A172 (cell line): ENCODE measurements around a stretch of chr6.

DNA sequence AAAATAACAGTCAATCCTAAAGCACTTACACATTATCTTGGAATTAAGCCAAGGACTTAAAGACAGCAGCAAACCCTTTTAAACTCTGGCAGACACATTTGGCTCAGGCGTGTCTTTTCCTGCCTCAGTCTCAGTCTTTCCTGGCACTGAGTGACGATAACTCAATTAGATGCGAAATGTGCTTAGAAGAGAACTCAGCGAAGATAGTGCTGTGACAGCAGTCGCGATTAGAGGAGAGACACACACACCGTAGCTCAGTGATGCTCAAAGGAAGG, 103.7 kb upstream of the SNX9 start:
- RAMPAGE, long total RNA, result no peak

- RAMPAGE, long total RNA, result no peak
Observed at GRCh38 chr6:157813141-157813635, 9.9 kb upstream of the SNX9 start.

DNA sequence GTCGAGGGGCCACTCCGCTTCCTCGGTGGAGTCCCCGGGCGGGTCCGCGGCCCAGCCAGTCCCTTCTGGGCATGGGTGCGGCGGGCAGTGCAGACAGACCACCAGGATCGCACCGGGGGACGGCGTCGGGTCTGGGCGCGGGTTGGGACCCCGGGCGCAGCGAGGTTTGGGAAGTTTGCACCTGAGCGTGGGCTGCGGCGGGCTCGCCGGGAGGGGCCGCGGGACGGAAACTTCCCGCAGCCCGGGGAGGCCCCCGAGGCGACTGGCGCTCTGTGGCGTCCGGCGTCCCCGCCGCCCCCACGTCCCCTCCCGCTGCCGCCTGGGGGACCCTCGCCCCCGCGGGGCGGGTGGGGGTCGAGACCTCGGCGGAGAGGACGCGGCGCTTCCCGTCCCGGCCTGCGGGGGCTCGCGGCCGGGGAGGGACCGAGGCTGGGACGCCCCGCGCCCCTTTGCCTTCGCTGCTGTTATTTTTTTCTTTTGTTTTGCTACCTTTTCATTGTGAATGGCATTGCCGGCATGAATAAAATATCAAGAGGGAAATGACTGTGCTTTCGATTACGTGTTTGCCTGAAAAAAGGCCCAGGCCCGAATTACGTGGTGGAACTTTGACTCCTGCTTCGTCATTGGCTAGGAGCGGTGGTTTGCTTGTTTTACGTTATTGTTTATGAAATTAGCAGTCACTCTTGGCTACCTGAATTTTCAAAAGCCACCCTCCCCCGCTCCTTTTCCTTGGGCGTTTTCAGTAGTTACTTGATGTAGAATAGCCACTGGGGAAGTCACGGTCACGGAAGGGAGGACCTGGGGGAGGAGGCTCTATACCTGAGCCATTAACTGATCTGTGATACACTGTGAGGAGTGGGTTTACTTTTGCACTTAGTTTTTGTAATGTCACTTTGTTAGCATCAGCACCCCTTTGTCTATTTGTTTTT, 764 bp downstream of the SNX9 start:
- RAMPAGE, long total RNA, result no peak

DNA sequence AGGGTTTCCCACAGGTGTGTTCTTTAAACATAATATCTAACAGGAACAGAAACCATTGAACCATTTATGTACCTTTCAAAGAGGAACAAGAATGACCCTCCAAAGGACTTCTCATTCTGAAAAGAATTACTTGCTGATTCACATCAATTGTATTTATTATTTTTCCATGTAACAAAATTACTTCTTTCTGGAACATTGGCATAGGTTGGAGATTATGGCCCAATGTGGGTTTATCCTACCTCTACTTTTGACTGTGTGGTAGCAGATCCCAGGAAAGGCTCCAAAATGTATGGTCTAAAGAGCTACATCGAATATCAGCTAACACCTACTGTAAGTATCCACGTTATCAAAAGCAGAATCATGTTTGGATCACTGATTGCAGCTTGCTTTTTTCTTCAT, 72.2 kb upstream of the SYNJ2 start:
- RAMPAGE, long total RNA, result no peak

DNA sequence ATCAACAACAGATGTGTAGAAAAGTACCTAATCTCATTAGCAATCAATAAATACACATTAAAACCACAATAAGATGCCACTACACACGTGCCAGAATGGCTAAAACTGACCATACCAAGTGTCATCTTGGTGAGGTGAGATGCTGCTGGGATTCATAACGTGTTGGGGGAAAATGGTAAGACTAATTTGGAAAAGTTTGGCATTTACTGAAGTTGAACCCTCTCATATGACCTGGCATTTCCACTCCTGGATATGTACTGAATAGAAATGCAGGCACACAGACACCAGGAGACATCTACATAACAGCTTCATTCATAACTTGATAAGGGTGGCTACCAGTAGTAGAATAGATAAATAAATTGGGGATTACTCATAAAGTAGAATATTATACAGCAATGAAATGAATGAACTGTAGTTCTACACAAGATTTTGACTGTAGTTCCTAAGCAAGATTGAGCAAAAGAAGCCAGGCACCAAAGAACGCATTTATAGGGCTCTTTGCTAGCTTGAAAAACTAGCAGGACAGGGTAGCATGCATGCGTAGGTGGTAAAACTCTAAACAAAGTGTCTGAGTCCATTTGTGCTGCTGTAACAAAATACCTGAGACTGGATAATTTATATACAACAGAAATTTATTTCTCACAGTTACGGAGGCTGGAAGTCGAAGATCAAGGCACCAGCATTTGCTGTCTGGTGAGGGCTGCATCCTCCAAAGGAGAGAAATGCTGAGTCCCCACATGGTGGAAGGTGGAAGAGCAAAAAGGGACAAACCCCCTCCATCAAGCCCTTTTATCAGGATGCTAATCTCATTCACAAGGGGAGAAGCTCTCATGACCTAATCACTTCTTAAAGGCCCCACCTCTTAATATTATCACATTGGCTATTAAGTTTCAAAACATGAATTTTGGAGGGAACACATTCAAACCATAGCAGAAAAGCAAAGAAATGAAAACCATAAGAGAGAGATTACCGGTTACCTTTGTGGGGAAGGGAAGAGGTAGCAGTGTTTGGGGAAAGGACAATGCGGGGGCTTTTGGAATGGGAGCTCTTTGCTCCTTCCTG, 56.1 kb upstream of the SYNJ2 start:
- RAMPAGE, long total RNA, result no peak

DNA sequence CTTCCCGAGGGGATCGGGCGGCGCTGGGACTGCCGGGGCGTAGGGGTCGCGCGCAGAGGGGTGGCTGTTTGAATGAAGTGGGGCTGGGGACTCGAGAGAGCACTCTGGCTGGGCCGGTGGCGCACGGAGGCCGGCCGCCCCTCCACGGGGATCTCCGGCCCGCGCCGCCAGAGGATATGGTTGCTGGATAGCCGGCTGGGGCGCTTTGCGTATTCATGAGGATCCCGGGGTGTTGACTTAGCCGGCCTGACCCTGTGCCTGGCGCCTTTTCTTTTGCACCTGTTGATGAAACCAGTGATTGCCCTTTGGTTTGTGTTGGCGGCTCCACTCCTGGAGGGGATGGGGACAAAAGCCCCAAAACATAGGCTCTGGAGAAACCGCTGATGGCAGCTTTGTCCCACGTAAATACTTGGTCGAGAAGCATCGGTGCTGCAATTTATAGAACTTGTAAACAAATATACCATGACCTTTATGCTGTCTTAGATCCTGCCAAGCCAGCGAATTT, 558 bp downstream of the SYNJ2 start:
- RAMPAGE, long total RNA, result no peak

GRCh38 chr6:157982674-157983263, 1.1 kb downstream of the SYNJ2 start:
- RAMPAGE, long total RNA, result no peak

DNA sequence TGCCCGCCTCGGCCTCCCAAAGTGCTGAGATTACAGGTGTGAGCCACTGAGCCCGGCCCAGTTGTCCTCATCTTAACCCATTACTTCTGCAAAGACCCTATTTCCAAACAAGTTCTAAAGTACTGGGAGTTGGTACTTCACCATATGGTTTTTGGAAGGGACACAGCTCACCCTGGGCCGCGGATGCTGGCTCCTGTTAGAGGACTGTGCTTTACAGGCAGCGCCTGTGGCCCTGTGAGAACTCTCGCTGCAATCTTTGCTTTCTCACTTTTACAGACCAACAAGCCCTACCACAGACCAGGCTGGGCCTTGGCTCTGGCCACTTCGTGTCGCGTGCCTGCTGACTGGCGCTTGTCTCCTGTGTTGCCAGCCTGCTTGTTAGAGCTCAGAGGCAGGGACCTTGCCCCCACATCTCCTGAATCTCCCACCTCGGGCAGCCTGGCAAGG, 56.0 kb downstream of the SYNJ2 start:
- RAMPAGE, long total RNA, result no peak

DNA sequence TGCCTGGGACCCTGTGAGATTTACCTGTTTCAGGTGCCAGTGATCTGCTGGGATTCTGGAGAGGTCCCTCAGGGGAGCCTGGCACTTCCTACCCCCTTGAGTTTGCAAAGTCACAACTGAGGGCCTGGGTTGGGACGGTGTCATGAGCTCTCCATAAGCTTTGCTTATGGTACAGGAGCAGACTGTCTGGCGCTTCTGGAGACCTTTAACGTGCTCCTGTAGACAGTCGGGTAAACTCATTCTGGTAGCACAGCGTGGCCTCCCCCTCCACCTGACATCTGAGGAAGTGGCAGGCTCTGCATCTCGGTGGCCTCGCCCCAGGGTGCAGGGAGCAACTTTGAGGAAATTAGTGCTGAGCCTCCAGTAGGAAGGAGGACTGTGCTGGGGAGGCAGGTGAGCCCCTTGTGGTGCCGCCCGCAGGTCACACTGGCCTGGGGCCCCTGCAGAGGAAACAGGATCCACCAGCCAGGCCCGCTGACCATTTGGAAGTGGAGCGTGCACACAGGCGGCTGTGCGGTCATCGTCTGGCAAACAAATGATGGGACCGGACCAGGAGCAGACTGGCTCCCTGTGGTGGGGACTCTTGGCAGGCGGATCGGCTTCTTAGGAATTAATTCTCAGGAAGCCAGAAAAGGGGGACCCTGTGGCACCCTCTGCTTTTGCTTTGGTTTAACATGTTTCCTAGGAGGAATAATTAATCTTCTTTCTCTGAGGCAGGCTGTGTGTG, 57.9 kb downstream of the SYNJ2 start:
- RAMPAGE, long total RNA, result no peak

DNA sequence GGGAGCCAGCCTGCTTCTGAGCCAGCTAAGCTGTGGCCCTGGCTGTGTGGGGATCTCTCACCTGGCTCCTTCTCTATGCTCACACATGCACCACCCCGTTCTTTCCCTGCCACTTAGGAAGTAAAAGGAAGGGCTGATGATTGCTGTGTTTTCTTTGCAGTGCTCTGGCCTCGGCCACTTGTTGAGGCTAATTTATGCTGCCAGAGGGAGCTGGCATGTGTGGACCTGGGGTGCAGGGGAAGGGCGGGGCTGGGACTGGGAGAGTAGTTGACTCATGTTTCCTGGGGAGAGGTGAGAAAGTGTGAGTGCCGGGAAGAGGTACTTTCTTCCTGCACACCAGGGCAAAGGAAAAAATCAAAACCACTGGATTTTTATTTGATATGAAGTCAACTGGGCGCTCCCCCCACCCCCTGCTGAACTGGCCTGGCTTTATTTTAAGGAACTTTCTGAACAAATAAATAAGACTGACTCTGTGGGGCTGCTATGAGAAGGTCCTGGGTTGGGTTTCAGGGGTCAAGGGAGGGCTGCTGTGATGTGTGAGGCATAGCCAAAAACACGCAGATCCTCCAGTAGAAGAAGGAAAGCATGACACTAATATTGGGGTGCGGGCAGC, 87.3 kb downstream of the SYNJ2 start:
- RAMPAGE, long total RNA, result no peak

- RAMPAGE, long total RNA, result no peak
Observed at GRCh38 chr6:158183516-158183981, 15.4 kb downstream of the GTF2H5 start.

DNA sequence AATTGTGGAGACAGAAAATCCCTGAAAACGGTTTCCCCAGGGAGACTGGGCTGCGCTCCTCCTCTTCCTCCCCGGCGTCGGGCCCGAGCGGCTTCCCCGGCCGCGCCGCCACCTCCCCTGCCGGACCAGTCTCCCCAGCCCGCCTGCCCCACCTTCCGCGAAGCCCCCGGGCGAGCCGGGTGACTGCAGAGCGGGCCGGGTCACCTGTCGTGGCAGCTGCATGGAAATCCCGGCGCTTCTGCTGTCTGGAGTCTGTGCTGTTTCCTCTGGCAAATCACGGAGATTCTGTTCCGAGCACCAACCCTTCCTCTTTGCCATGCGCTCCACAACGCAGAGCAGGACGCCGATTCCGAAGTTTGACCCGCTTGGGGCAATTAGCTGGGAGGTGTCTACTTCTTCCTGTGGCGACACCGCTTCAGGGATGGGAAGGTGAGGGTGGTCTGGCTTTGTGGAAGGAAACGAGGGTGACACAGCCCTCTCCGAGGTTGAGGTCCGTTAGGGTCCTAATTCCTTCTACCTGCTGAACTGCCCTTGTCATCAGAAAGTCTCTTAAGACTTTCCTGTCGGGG, 64.6 kb downstream of the GTF2H5 start:
- RAMPAGE, long total RNA, result no peak

GRCh38 chr6:158412042-158412484, 99.8 kb downstream of the TULP4 start:
- RAMPAGE, long total RNA, result no peak

GRCh38 chr6:158503424-158503732, 56.5 kb upstream of the TMEM181 start:
- RAMPAGE, long total RNA, result no peak

- RAMPAGE, long total RNA, result no peak
Observed at GRCh38 chr6:158503733-158504266, 56.1 kb upstream of the TMEM181 start.

- RAMPAGE, long total RNA, result no peak
Observed at GRCh38 chr6:158564906-158565718, 5.2 kb downstream of the TMEM181 start.

- RAMPAGE, long total RNA, result no peak
Observed at GRCh38 chr6:158653447-158654349, 3.8 kb downstream of the SYTL3 start.

GRCh38 chr6:158662732-158663789, 13.2 kb downstream of the SYTL3 start:
- RAMPAGE, long total RNA, result no peak

- RAMPAGE, long total RNA, result no peak
Observed at GRCh38 chr6:158686751-158688050, 37.3 kb downstream of the SYTL3 start.

GRCh38 chr6:158734806-158735123, 84.4 kb downstream of the EZR start:
- RAMPAGE, long total RNA, result no peak